Suprapubic skin (tissue), 4 donors: ENCODE data around the gene FGFRL1.

GRCh38 chr4:120948-121842, 3.1 kb upstream of the ZNF718 start:
- PRO-cap, result no peak
- RAMPAGE, long total RNA, 4 experiments, result no peak in any of the 4 experiments

- PRO-cap, result no peak
- RAMPAGE, long total RNA, 4 experiments, result no peak in any of the 4 experiments
Measured at GRCh38 chr4:212961-213930, 88.9 kb downstream of the ZNF718 start.

DNA sequence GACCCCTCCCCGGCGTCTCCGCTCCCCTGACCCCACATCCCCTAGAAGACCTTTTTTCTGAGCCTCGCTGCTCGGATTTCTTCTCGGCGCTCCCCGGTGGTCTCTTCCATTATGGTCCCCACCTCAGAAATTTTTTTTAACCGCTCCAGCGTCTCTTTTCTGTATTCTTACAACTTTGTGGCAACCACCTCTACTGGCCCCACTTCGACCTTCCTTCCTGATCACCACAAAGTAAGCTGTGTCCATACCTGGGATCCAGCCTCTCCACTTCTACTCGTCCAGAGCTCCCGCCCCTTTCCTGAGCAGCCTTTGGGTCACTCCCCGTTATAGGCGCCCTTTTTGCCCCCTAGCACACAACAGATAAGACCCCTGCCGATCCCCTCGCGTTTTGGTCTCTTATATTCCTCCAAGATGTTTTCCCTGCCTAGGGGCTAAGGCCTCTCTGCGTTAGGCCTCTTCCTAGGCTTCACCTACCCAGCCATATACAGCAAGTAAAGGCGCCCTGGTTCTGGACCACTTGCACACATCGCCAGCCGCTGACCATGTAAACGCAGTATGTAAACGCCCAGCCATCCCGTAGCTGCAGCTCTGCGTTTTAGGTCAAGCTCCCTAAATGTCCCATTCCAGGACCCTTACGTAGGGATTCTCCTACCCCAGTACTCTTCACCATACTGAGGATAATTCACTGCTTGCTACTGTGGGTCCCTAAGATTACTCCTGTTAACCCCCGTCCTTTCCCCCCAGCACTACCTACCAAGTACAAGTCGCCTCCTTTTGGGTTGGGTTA, 678 bp downstream of the PIGG start:
- PRO-cap, result no peak
- RAMPAGE, long total RNA, 4 experiments, result no peak in any of the 4 experiments

DNA sequence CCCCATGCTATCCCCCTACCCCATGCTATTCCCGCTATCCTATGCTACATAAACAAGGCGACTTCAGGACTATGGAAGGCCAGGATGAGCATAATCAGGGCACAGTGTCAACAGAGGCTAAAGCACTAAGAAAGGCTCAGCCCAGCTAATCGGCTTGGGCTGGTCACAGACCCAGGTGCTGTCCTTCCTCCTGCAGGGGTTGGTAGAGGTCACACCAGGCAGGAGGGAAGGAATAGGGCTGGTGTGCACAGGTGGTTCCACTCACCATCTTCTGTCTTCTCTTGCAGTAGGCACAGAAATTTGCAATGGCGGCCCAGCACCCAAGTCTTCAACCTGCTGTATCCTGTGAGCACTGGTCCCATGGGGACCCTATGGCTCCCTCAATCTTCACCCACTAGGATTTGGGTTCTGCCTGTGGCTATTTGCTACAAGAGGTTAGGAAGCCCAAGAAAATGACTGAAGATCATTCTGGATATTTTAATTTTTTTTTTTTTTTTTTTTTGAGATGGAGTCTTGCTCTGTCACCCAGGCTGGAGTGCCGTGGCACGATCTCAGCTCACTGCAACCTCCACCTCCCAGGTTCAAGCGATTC, 4.2 kb downstream of the ATP5ME start:
- PRO-cap, result no peak
- RAMPAGE, long total RNA, 4 experiments, result no peak in any of the 4 experiments

DNA sequence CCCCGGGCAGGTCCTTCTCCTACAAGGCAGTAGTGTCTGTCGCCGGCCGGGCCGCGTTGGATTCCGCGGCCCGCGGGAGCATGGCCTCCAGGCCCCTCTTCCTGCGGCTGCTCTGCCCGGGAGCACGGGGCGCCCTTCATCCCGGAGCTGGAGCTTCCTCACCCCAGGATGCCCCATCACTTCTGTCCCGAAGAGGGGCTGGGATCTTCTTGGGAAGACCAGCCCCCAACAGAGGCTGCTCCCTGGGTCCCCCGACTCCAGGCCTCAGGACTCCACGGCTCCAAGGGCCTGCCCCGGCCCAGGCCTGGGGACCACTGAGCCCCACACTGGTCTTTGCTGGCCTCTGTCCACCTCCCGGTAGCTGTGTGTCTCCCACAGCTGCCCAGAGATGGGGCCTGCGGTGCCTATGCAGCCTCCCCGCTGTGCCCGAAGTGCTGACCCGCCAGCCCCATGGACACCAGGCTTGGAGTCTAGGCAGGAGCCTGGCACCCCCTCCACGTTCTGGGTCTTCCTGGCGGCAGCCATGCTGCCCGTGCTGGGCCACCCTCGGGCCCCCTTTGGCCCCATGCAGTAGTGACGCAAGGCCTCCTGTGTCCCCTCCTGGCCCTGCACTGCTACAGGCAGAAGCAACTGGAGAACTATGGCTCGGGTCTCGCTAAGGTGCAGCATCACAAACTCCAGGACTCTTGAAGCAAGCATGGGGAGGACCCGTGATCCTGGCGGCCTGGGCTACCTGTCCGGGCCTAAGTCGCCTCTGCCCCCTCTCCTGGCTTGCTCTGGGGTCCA, 645 bp downstream of the MYL5 start:
- PRO-cap, result no peak
- RAMPAGE, long total RNA, 4 experiments, result no peak in any of the 4 experiments

DNA sequence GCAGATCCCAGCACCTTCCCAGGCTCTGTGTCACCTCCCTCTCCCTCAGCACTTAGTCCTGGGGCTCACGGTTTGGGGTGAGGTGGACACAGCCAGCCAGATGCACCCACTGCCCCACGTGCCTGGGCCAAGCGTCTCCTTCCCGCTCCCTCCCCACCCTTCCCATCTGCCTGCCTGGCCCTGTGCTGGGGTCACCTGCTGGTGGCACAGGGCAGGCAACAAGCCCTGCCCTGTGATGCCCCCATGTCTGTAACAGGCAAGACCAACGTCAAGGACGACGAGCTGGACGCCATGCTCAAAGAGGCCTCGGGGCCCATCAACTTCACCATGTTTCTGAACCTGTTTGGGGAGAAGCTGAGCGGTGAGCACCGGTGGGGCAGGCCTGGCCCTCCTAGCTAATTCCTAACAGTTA, 5.3 kb downstream of the MYL5 start:
- PRO-cap, result no peak
- RAMPAGE, long total RNA, 4 experiments, result no peak in any of the 4 experiments

DNA sequence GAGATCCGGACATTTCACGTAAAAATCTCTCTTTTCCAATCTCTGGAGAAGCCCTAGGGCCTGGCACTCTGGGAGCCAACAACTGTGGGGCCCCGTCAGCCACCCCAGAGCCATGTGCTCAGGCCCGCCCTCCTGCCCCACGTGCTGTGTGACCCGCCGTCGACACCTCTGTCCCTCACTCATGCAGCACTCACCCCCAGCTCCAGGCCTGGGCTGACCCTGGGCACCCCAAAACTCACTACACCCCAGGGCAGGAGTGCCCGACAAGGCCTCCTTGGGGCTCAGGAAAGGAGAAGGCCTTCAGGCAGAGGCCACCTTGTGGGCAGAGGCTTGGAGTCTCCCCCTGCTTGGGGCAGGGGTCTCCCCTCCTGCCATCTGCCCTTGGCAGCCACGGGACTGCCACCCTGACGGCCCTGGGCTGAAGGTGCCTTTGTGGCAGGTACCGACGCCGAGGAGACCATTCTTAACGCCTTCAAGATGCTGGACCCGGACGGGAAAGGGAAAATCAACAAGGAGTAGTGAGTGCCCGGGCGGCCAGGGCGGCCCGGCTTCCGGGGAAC, 5.8 kb downstream of the MYL5 start:
- PRO-cap, result no peak
- RAMPAGE, long total RNA, 4 experiments, result no peak in any of the 4 experiments

- PRO-cap, result no peak
- RAMPAGE, long total RNA, 4 experiments, result no peak in any of the 4 experiments
Measured at GRCh38 chr4:721023-722220, 15.8 kb downstream of the PCGF3 start.

GRCh38 chr4:765655-766532, 60.0 kb downstream of the CPLX1 start:
- PRO-cap, result no peak
- RAMPAGE, long total RNA, 4 experiments, result no peak in any of the 4 experiments

- PRO-cap, result no peak
- RAMPAGE, long total RNA, 4 experiments, result no peak in any of the 4 experiments
Measured at GRCh38 chr4:766533-766987, 59.4 kb downstream of the CPLX1 start.

DNA sequence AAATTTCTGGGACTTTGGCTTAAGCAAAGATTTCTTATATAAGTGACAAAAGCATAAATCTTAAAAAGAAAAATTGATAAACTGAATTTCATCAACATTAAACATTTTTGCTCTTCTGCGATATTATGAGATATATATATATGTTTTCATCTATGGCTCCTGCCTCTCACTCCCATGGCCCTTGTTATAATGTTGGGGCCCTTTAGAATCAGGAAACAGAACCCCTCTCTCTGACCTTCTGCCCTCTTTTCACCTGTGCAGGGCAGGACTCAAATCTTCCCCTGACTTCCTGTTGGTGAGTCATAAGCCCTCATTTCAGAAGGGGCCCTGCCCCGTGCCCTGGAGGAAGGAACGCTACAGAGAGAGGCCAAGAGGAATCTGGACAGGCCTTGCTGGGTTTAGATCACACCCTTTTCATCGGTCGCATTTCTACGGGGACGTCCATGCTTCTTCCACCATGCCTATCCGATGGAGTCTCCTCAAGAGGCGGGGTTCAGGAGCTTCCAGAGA, 27.0 kb downstream of the CPLX1 start:
- PRO-cap, result no peak
- RAMPAGE, long total RNA, 4 experiments, result no peak in any of the 4 experiments

DNA sequence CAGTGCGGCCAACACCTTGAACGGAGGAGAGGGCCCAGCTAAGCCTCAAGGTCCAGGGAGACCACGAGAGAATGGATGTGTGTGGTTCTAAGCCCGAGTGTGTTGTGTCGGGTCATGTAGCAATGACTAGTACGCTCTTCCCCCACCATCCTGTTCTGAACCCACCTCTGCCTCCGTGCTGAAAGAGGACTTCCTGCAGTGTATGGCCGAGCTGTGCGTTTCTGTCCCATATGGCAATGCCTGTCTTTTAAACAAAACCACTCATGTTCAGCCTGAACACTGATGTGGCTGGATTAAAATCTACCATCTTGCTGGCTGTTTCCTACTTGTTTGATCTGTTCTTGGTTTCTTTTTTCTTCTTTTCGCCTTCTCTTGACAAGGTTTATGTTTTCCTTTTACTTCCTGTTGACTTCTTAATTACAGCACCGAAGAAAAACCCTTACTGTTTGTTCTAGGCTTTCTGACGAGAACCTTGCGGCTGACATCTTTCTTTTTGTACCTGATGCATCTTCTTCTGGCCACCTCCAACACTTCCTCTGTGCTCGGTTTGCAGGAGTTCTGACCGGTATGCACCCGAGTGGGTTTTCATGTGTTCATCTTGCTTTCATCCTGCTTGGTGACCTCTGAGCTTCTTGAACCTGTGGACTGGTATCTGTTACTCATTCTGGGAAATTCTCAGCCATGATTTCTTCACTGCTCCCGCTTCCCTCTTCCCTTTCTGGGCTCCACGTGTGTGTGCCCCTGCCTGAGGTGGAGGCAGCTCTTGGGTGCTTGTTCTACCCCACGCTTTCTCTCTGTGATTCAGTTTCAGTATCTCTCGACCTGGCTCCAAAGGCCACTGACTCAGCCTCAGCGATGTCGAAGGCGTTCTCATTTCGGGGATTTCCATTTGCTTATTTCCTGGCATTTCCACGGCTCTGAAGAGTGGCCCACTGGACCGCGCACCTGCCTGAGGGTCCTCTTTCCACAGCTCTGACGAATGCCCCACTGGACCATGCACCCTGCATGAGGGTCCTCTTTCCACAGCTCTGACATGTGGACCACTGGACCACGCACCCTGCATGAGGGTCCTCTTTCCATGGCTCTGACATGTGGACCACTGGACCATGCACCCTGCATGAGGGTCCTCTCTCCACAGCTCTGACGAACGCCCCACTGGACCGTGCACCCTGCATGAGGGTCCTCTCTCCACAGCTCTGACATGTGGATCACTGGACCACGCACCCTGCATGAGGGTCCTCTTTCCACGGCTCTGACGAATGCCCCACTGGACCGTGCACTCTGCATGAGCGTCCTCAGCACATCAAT, 52.6 kb downstream of the GAK start:
- PRO-cap, result no peak
- RAMPAGE, long total RNA, 4 experiments, result no peak in any of the 4 experiments

GRCh38 chr4:904885-905180, 27.3 kb downstream of the GAK start:
- PRO-cap, result no peak
- RAMPAGE, long total RNA, 4 experiments, result no peak in any of the 4 experiments

DNA sequence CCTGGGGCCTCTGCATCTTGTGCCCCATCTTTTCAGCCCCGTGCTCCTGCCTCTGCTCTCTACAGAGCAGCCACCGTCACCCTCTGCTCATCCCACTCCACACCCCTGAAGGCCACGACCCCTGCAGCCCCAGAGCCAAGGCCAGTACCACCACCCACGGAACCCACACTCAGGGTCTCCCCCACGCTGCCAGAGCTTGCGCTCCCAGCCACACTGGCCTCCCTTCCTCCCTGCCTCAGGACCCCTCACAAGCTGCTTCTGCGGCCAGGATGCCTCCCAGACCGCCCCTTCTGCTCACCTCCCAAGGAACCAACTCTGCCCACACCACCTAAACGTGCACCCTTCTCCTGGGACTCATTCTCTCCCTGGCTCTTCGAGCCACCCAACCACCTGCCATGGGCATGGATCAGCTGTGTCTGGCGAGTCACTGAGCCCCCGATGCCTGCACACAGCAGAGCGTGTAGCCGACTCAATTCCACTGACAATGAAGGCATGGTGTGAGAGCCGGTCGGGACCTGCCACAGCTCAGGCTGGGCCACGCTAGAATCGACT, 25.4 kb downstream of the GAK start:
- PRO-cap, result no peak
- RAMPAGE, long total RNA, 4 experiments, result no peak in any of the 4 experiments

DNA sequence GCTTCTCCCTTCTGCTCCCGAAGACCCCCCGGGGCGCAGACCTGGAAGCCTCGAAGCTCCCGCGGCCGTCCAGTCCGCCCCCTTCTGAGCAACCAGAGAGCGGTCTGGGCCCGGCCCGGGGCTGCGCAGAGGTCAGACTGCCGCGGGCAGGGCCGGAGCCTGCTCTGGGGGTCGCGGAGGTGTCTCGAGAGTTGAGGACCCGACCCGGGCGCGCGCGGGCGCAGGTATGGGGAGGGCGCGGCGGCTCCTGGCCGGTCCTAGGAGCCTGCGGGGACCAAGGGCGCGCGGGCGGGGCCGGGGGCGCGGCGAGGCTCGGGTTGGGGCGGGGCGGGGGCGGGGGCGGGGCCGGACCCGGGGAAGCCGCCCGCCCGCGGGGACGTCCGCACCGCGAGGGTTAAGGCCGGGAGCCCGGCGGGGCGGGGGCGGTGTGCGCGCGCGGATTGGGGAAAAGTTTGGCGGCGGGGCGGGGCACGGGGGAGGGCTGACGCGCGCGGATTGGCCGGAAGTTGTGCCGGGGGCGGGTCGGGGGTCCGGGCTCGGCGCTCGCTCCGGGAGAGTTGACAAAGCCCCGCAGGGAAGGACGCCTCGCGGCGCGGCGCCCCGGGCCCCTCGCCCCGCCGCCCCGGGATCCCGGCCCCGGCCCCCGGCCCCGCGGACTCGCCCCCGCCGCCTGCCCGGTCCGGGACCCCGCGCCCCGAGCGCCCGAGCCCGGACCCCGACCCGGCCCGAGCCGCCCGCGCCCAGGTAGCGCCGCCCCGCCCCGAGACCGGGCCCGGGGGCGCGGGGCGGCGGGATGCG, at the start of gene FGFRL1:
Gene FGFRL1 (plus strand): TSS at position 554 of the 798 bp plus-strand sequence.
- PRO-cap, result bidirectional peak, plus-strand start at position 563 of the sequence, minus-strand start at position 249 of the sequence
- RAMPAGE, long total RNA, 4 experiments, result no peak in any of the 4 experiments

DNA sequence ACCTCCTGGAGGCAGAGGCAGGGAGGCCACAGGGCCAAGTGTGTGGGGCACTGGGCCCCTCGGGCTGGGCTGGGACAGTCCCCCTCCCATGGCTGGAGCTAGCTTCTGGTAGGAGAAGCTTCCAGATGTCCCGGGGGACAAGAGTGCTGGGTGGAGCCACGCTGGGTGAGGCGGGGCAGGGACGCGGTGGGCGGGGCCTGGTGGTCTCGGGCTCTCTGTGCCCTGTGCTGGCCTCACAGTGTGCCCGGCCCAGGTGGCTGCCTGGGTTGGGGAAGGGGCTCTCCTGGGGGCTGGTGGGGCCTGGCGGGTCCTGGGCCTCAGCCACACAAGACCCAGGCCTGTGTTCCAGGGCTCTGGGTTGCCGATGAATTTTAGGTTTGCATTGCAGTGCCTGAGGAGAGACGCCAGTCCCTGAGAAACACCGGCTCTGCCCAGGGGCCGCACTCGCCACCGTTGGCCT, 18.8 kb downstream of the FGFRL1 start:
- PRO-cap, result no peak
- RAMPAGE, long total RNA, 4 experiments, result no peak in any of the 4 experiments

GRCh38 chr4:1126891-1127535, 13.6 kb upstream of the RNF212 start:
- PRO-cap, result no peak
- RAMPAGE, long total RNA, 4 experiments, result start-site peak on the plus strand in 1 of 4 experiments, at chr4:1127071-1127285 at its widest, 10 reads per replicate

GRCh38 chr4:1127947-1128256, 14.5 kb upstream of the RNF212 start:
- PRO-cap, result no peak
- RAMPAGE, long total RNA, 4 experiments, result no peak in any of the 4 experiments

DNA sequence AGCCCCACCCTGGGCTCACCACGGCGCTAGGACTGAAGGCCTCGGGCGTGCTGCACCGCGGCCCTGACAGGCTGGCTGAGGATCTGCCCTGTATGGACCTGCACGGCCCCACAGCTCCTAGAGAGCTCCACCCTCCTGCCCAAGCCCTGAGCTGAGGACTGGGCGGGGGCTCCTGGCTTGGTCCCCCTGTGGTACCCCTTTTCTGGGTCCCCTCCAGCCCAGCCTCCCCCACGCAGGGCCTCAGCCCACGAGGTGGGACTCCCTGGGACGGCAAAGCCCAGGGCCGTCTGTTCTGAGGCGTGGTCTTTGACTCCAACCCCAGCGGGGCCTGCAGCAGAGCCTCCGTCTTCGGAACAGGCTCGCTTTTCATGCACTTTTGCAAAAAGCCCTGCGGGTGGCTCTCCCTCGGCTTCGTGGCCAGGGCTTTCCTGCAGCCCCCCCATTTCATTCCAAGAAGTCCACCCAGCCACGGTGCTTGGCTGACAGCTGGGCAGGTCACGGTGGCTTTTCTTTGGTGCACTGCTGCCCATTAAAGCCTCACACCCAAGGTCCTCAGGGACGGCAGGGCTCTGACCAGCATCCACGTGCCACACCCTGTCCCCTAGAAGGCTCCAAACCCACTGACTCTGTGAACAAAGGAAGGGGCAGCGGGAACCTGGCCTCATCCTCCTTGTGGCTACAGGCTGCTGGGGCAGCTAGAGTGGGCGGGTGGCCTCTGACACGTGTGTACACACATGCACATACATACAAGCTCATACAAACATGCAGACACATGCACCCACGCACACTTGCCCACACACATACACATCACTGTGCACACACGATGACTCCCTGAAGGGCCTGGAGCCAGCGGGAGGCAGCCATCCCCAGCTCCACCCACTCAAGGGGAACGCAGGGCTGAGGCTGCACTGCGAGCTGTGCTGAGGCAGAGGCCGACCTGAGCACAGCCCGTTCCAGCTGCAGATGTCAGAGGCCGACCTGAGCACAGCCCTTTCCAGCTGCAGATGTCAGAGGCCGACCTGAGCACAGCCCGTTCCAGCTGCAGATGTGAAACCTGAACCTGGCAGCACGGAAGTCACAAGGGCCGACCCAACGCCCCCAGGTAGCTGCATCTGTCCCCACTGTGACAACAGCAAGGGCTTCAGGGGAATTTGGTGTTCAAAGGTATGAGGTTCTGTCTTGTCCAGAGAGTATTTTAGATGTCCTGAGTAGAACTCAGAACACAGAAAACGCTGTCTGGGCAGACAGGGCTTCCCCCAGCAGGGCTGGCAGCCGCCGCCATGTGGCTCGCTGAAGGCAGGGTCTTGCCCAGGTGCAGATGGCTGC, 33.9 kb downstream of the CTBP1 start:
- PRO-cap, result no peak
- RAMPAGE, long total RNA, 4 experiments, result no peak in any of the 4 experiments

GRCh38 chr4:1218462-1219153, 30.3 kb downstream of the CTBP1 start:
- PRO-cap, result no peak
- RAMPAGE, long total RNA, 4 experiments, result no peak in any of the 4 experiments